Measurements from ENCODE around the gene TMEM260.

DNA sequence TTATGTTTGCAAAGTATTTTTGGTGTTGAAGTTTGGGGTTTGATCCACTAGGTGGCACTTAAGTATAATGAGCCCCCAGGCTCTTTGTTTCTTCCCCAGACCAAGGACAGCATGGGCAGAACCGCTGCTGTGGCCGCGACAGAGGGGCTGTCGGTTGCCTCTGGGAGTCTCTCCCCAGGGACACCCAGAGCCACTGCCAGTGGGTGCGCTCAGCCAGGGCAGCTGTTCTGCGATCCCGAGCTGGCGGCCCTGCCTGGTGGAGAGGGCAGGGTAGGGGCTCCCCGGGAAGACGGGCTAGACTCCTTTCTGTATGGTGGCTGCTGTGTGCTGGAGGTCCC lies 253.3 kb upstream of the PELI2 start:
- PRO-cap = no peak
- RAMPAGE, long total RNA = no peak

DNA sequence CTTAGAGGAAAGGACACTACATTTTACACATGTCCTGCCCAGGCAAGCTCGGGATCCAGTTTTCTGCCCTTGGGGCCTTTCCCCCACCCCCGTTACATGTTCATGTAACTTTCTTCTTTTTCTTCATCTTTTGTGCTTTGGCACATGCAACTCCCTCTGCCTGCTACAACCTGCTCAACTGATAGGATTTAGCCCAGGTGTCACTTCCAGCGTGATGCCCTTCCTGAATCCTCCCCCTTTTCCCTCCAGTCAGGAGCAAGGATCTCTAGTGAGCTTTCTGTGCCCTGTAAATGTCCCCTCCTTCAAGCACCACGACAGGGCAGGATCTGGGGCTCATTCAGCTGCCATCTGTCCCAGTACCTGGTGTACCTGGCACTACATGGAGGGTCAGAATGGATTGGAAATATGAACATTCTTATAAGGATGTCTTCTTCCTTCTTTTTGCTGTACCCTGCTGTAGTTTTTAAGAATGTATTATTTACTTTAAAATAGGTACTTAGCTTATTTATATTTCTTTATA lies 15.4 kb downstream of the PELI2 start:
- PRO-cap = no peak
- RAMPAGE, long total RNA = no peak

DNA sequence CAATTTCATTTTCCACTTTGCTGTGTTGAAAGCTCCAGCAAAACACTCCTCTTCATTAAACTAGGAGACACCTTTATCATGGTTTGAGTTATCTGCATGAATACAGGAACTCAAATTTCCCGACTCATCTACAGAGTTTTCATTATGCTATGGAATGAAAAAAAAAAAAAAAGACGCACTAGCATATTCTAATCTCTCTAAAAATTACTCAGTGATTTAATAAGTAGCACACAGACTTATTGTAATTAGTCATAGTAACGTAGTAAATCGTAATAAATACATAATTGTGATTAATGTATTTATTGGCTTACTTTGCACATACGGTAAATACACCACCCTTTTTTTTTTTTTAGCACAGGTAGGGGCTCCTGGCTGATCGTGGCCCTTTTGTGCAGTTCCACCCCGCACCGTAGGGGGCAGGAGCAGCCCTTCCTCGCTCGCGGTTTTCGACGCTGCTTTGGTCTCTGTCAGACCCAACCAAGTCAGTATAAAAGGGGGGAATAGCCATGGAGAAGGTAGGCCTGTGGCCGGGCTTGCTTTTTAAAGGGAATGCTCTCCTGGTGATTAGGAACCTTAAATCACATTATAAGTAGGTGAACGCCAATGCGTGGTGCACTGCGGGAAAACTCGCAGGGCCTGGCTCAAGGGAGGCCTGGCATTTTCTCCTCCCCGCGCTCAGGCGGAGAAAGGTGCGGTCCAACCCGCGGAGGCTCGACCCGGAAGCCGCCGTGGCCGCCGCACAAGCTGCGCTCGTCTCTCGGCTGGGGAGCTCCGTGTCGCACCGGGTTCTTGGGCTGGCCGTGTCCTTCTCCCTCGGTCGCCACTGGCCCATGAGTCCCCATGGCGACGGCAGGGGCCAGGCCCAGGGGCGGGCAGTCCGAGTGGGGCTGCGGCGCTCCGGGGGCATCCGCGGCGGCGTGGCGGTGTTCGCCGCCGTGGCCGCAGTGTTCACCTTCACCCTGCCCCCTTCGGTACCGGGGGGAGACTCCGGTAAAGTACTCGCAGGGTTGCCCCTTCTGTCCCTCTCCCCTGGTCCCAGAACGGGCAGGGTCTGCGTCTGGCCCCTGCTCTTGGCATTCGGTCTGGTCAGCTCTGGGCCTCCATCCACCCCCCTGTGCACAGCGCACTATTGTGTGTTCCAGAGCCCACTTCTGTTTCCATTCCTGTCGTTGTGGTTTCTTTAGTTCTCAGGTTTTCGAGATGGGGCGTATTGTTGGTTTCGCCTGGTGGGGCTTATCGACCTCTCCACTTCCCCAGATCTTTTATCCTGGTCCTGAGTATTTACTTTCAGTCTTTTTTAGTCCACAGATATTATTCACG lies at the start of gene TMEM260:
TMEM260 (plus strand) TSS at position 714 of the 1,320 bp plus-strand sequence.
- PRO-cap = unidirectional peak, plus-strand start at position 485 of the sequence; unidirectional peak, plus-strand start at position 742 of the sequence
- RAMPAGE, long total RNA = no peak

- PRO-cap = no peak
- RAMPAGE, long total RNA = no peak
Measured at GRCh38 chr14:56793834-56795077, 16.0 kb downstream of the OTX2 start.

DNA sequence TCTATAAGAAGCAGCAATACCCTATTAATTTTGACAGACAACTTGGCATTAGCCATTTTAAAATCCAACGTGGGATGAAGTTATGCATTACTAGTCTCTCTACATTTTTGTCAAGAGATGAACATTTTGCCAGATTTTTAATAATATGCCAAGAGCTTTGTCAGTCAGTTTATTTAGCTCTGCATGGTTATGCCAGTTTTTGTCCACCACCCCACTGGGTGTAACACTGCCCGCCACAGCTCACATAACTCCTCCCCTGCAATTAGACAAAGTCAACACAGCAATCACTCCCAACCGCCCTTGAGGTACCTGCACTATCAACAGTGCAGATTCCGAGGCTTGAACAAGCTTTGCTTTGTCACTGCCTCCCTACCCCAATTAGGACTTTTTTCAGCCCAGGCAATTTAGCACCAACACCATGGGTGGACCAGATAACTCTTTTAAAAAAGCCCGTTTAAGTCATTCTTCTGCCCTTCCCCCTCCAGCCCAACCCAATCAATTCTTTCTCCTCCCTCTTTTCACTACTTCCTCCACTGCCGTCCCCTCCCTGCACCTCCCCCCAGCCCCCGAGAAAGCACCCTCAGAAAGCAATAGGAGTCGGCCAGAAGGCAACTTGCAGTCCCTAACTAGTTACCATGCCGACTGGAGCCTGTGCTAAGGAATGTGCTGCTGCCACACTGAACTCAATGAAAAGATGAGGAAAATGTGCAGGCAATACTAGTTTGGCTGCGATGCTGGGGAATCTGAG lies 45.6 kb upstream of the OTX2 start:
- PRO-cap = no peak
- RAMPAGE, long total RNA = no peak

DNA sequence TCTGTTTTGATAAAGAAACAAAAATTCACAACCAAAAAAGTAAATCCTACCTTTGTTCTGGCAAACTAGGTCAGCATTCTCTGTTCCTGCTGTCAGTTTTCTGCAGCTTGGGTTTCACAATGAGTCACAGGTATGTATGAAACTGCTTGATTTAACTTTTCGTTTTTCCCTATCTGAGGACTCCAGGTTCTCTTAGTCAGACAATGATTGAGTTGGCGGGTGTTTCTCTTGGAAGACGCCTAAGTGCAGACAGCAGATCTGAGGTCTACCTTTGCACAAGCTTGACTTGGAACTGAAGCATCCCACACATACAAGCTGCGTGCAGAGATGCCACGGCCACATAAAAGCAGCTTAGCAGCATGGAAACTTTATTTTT lies 208.1 kb downstream of the EXOC5 start:
- PRO-cap = no peak
- RAMPAGE, long total RNA = no peak

DNA sequence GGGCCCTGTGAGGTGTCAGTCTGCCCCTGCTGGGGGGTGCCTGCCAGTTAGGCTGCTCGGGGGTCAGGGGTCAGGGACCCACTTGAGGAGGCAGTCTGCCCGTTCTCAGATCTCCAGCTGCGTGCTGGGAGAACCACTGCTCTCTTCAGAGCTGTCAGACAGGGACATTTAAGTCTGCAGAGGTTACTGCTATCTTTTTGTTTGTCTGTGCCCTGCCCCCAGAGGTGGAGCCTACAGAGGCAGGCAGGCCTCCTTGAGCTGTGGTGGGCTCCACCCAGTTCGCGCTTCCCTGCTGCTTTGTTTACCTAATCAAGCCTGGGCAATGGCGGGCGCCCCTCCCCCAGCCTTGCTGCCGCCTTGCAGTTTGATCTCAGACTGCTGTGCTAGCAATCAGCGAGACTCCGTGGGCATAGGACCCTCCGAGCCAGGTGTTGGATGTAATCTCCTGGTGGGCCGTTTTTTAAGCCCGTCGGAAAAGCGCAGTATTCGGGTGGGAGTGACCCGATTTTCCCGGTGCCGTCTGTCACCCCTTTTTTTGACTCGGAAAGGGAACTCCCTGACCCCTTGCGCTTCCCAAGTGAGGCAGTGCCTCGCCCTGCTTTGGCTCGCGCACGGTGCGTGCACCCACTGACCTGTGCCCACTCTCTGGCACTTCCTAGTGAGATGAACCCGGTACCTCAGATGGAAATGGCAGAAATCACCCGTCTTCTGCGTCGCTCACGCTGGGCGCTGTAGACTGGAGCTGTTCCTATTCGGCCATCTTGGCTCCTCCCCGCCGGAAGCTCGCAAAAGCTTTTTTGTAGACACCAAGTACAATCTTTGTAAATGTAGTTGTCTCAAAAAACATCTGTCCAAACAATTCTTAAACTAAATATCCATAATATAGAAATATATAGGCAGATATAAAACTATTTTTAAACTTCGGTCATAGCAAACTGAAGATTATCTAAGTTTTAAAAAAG lies 46.8 kb upstream of the NAA30 start:
- PRO-cap = no peak
- RAMPAGE, long total RNA = no peak

GRCh38 chr14:57963117-57963574 lies 97.3 kb upstream of the SLC35F4 start:
- PRO-cap = no peak
- RAMPAGE, long total RNA = no peak

DNA sequence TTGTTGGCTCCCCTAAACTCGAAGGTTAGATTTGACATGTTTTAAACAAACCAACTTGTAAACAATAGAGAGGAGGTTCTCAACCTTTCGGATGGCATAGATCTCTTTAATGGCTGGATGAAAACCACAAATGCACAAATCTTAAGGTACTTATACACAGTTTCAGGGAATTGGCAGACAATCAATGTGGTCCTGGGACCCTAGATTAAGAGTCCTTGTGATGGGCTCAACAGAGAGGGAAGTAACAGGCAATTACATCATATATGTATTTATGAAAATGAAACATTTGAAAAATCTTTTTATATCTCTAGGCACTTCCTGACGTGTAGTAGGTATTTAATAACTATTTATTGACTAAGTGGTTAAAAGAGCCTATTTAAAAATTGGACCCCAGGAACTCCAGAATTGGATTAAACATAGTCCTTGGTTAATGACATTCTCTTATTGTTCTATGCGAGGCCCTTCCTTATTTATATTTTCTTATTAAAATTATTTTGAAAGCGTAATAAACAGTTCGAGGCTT lies 928 bp downstream of the ACTR10 start:
- PRO-cap = unidirectional peak, minus-strand start at position 243 of the sequence
- RAMPAGE, long total RNA = no peak

GRCh38 chr14:58238364-58239328 lies 6.0 kb upstream of the PSMA3 start:
- PRO-cap = no peak
- RAMPAGE, long total RNA = no peak

DNA sequence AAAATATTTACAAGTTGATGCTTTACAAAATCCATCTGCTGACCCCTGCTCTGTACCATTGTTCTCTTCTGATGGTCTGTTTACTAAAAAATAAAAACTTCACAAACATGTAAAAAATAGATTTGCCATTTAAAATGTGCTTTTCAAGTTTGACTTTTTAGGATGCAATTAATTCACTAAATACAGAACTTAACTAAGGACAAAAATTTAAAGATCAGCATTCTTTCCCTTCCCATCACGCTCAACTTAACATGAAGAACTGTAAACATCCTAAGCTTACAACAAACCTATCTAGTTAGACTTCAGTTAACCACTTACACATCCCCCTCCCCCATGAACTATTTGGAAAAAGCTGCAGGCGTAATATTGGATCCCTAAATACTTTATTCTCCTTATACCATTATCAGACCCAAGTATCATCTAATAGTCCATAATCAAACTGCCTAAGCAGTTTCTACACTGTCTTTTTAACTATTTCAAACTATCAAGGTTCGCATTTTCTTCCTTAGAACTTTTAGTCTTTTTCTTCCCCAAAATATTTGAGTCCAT lies 21.0 kb downstream of the PSMA3 start:
- PRO-cap = no peak
- RAMPAGE, long total RNA = no peak

- PRO-cap = no peak
- RAMPAGE, long total RNA = no peak
Measured at GRCh38 chr14:58271379-58272539, 26.6 kb upstream of the ARID4A start.

DNA sequence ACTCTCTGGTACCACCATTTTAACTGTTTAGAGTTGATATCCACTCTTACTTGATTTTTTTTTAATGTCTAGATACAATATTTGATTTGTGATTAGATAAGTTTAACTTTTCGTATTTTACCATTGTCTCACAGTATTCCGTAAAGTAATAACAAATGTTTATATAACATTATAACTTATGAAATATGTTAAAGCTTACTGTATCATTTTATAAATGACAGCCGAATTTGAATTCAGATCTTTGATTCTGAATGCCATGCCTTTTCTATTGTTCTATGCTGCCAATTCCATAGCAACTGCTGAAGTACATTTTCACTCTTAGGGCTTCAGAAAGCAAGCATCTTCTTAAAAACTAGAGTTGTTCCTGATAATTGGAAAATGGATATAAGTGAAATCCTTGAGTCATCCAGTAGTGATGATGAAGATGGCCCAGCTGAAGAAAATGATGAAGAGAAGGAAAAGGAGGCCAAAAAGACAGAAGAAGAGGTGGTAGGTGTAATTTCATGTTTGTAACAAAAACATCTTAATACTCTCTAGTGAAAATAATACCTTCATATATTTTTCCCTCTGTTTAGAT lies 31.4 kb downstream of the ARID4A start:
- PRO-cap = no peak
- RAMPAGE, long total RNA = no peak

GRCh38 chr14:58362756-58363025 lies 33.0 kb upstream of the TOMM20L start:
- PRO-cap = no peak
- RAMPAGE, long total RNA = no peak

DNA sequence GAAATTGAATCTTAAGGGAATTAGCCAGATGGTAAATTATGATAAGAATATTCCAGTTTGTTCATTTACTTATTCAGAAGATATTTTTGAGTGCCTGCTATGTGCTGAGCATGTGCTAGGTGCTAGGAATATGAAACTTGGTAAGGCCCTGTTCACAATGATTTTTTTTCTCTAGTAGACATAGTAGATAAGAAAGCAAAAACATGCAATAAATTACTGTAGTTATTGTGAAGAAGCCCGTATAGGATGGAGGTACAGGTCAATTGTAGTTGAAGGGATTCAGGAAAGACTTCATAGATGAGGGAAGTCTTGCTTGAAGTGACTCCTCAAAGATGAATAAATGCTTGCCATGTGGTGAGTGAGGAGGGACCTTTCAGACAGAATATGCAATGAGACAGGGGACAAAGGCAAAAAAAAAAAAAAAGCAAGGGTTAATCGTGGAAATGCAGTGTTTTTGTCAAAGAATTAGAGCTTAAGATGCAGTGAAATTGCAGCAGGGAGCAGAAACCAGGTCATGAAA lies 75.9 kb downstream of the KIAA0586 start:
- PRO-cap = no peak
- RAMPAGE, long total RNA = no peak

DNA sequence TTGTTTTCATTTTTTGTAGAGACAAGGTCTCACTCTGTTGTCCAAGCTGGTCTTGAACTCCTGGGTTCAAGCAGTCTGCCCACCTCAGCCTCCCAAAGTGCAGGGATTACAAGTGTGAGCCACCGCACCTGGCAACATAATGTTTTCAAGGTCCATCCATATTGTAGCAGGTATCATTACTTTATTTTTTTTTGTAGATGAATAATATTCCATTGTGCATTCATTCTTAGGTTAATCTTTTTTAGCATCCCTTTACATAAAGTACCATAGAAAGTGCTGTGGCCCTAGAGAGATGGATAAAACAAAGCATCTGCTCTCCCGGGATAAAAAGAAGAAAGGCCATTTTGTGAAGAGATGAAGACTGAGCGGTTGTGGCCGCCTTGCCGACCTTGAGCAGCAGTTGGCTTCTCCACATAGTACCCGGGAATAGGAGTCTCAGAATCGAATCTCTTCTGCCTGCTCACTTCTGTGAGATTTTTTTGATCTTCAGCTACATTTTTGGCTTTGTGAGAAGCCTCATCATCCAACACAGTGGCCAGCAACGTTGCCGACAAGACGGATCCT lies 93.3 kb downstream of the KIAA0586 start:
- PRO-cap = no peak
- RAMPAGE, long total RNA = no peak

GRCh38 chr14:59137040-59137720 lies 51.3 kb upstream of the DAAM1 start:
- PRO-cap = no peak
- RAMPAGE, long total RNA = no peak

DNA sequence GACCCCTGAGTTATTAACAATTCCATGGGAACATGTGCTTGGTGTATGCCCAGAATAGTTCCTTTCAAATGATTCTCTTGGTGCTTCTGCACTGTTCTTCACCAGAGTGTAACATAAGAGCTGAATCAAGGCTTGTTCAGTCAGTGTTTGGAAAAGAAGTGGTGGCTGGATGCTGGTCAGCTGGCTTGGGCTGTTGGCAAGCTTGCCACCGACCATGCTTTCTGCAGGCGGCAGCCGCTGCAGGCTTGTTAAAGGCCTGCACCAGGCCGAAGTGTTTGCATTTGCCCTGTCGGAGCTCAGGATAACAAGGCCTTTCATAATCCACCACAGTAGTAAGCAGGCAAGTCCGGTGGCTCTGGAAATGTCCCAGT lies 26.8 kb downstream of the DAAM1 start:
- PRO-cap = no peak
- RAMPAGE, long total RNA = no peak

DNA sequence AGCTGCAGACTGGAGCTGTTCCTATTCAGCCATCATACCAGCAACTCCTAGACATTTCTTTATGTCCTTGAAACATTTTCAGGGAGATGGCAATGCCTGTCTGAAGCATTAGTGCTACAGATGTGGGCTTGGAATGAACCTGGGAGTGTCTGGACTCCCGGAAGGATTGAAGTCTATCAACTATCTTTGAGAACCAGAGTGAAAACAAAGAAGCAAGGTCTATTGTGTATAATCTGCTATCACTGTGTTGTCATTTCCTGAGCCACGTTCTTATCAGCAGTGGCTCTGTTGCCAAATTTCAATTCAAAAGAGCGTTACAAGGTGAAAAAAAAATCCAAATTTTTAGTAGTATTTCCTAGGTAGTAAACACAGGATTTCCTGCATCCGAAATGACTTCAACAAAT lies 58.8 kb downstream of the GPR135 start:
- PRO-cap = no peak
- RAMPAGE, long total RNA = no peak

- PRO-cap = bidirectional peak, plus-strand start at chr14:59484026, minus-strand start at chr14:59484010
- RAMPAGE, long total RNA = no peak
Measured at GRCh38 chr14:59483620-59484236, 480 bp downstream of the L3HYPDH start.

Measured in Karpas-422 (cell line).